Jejunum (tissue), 1 donor: ENCODE measurements around a stretch of chr1.

DNA sequence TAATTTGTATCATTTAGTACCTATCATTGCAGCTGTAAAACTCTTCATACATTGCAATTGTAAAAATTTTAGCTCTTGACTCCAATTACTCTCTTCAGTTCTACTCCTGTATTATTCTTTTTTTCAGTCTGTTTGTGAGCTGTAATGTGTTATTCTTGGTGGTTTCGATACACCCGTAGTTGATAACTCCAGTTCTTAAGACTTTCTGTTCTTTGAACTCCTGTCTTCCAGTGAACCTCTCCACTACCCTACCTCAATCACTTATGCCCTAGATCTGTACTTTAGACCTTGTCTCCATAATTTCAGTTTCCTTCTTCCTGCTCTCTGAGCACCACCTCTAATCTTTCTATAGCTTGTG is 159.4 kb downstream of the PIK3R3 start:
- PRO-cap = unidirectional peak, minus-strand start at position 236 of the sequence

GRCh38 chr1:45974916-45975247 is 157.5 kb downstream of the PIK3R3 start:
- PRO-cap = unidirectional peak, plus-strand start at chr1:45975118

GRCh38 chr1:46112901-46113597 is 19.4 kb downstream of the PIK3R3 start:
- PRO-cap = no peak

GRCh38 chr1:46131391-46132014 is 926 bp downstream of the PIK3R3 start:
- PRO-cap = no peak

- PRO-cap = no peak
Measured at GRCh38 chr1:46133883-46134493, 1.6 kb upstream of the PIK3R3 start.

- PRO-cap = no peak
Measured at GRCh38 chr1:46173192-46173995, 1.5 kb upstream of the TSPAN1 start.

- PRO-cap = no peak
Measured at GRCh38 chr1:46188005-46188515, 10.2 kb downstream of the POMGNT1 start.

DNA sequence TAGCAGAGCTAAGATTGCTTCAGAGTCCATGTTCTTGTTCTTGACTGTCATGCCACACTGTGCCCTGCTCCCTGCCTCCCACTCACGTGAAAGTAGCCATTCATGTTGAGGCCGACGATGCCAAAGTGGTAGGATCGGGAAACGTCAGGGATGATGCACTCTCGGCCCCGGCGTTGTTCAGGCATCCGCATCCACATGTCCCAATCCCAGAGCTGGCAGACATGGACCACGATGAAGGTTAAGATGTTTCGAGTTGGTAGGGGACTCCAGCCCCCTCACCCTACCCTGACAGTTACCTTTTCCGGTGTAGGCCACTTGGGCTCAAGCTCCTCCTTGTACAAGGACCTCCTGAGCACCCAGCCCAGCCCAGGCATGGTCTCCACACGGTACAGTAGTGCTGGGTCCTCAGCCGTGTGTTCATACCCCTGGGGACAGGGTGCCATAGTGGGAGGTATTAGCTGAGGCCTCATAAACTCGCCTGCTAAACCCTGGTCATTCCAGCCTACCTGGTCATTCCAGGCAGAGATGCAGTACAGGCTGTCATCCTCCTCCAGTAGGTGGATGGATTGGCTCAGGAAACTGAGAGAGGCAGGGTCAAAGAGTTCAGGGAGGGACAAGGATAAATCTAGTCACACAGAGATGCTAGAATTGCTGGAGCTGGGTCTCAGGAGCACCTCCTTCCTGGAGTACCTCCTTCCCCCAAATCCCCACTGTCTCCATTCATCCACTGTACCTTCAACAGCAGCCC is 6.0 kb downstream of the POMGNT1 start:
- PRO-cap = no peak

- PRO-cap = no peak
Measured at GRCh38 chr1:46287648-46288540, 15.5 kb downstream of the LRRC41 start.

DNA sequence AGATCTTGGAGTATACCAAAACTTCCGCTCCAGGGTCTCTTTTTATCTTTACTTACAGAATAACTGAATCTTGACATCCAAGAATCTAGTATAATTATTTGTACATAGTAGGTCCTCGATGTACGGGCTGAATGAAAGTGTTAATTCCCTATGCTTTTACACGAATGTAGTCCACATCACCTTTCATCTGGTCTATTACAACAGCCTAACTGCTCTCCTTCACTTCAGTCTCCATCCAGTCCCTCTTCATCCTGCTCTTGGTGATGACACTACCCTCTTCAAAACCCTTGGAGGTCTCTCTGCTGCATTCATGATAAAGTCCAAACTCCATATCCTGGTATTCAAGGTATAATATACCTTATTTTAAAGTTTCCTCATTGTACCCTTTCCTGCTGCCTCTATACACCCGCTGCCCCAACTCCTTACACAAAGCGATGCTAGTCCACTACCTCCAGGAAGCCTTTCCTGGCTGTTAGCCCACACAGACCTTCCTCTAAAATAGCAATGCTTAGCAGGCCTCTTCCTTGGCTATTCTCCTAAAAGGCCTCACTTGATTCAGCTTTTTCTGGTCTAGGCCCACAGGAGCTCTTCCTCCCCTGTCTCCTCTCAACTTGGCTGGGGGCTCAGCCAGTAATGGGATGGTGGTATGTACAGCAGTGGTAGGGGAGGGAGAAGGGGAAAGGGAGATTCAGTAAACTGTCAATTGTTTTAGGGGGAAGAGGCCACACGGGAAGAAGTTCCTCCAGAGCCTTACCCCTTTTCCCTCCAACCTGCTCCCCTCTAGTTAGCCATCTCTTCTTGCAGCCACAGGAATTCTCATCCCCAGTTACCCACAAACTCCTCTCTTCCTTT is 2.8 kb downstream of the LRRC41 start:
- PRO-cap = no peak

DNA sequence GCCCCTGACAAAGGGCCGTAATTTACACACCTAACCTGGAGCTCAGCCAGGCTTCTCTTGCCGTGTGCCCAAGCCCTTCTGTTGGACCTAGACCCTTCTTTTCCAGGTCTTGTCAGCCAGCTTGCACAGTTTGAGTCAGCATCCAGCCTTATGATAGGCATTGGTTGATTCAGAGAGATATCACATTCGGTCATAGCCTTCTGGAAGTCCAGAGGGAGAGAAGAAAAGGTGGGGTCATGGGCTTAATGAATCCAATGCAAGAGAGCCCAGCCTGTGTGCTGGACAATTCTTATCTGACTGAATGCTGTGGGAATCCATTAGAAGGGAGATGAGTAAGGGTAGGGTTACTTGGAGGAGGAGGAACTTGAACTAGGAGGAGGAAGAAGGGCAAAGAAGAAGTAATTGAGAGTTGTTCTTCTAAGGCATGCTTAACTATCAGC is 8.9 kb downstream of the NSUN4 start:
- PRO-cap = no peak

GRCh38 chr1:46401589-46402420 is 7.7 kb downstream of the FAAH start:
- PRO-cap = no peak

DNA sequence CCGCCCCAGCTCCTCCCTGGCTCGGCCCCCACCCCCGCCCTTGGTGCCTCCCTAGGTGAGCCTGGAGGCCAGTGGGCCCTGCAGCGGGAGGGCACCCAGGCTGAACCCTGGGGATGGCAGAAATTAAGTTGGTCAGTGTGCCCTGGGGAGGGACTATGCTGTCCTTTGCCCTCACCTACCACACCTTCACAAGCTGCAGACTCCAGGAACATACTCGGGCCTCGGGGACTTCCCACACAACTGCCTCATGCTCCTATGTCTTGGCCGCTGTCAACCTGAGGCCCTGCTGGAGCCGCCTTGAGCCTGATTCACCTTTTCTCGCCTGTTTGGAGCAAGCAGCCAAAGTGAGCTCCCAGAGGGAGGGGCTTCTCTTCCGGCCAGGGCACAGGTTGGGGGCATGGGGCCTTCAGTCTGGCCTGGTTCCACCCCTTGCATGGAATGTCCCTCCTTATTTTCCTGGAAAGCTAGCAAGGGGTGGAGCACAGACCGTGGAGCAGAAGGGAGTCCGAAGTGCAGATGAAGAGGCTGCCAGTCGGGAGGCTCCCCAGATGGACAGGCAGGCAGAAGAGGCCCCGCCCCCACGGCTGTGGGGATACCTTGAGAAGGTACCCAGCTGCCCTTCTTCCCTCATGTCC is 8.5 kb downstream of the TMEM275 start:
- PRO-cap = no peak

DNA sequence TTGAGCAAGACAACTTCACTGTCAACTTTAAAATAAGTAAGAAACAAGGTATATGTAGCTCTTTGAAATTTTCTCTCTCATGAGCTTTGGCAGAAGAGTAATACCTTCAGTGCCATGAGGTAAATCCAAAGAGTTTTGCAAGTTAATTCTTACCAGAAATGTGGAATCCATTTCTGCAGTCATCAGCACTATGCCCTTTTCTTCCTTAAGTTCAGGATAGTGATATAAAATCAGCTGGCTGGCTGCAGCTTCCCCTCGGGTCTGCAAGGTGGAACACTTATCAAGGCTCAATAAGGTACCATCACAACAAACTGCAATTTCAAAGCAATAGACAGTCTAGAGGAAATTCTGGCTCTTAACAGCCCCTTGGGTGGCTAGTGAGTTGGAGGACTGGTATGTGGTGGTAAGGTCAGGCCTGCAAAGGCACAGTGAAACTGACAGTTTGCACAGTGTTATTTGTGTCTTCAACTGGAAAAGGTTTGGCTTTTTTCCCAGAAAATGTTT is 25.1 kb downstream of the ATPAF1 start:
- PRO-cap = no peak

DNA sequence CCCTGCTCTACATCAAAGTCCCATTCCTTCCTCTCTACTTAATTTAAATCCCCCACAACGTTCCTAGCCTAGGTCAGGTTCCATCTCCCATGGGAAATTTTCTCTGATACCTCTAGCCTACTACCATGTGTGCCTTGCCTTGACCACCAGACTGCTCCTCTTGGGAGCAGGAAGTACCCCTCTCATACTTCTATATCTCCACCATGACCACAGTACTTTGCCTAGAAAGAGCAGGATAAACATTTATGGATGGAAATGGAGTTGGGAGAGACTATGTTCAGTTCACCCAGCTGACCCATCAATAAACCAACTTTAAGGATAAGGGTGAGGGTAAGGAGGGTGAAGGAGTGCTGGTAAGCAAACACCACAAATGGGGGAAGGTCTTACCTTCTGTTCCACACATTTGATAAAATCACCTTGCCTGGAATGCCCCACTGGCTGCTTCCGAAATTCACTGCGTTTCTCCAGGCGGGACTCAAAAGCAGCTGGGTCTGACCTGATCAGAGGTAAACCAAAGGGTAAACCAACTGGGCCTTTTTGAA is 3.2 kb downstream of the ATPAF1 start:
- PRO-cap = no peak

GRCh38 chr1:46810640-46811366 is 12.0 kb downstream of the CYP4B1 start:
- PRO-cap = no peak

DNA sequence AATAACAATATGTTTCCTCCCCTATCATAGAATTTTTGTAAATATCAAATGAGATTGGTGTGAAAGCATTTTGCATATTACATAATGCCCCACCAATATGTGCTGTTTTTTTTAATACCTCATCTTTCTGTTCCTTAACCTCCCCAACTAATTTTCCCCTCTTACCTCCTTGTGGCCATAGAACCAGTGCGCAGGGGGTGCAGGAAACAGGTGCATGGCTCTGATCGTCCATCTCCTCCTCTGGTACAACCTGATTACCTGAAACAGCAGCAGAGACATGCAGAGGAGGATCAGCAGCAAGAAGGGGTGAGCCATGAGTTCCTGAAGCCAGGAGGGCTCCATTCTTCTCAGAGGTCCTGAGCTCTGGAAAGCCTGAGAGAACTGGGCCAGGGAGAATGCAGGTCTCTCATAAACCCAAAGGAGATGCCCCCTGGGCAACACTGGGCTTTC is 41.2 kb downstream of the CYP4A11 start:
- PRO-cap = no peak

DNA sequence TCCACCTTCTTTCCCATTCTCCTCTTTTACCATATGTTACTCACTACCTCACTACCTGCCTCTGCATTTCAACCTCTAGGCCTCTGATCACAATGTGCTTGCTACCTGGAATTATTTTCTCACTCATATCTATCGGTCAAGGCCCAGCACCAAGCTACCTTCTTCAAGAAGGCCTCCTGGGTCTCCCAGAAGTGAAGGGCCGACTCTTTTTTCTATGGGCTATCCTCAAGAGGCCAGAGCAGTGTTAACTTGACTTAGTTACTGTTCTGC is 1.7 kb downstream of the CYP4A22 start:
- PRO-cap = no peak

- PRO-cap = no peak
Measured at GRCh38 chr1:47225365-47226127, 6.5 kb downstream of the TAL1 start.

- PRO-cap = no peak
Measured at GRCh38 chr1:47280693-47281328, 33.1 kb downstream of the STIL start.